NT2/D1 (cell line): ENCODE measurements around the genes CD1B and CFAP45.

DNA sequence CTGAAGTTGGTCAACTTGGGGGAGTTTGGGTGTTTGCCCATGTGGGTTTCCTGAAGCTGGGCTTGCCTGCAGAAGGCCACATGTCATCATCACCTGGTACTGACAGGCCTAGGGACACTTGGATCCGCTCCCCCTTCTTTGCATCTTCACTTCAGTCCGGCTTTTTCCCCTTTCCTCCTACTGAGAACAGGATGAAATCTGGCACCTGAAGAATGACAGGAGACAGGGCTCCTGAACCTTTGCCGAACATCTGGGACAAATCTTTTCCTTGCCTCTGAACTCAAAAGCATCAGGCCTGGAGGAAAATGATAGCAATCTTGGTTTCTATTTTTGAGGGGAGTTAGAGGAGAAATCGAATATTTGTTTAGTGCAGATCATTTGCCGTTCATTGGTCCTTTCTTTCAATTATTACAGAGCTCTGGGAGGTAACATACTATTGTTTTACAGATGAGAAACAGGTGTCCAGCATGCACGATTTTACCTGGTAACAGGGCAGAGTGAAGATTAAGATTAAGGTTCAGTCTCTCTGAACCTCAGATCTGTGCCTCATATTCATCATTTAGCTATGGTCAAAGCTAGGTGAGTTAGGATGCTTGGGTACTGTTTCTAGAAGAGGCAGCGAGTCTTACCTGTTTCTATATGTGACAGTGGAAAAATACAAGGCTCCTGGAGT lies 1.2 kb downstream of the PRCC start:
- RRBS, 2 experiments: no CpG with 5 or more reads among the region's 7 CpGs

DNA sequence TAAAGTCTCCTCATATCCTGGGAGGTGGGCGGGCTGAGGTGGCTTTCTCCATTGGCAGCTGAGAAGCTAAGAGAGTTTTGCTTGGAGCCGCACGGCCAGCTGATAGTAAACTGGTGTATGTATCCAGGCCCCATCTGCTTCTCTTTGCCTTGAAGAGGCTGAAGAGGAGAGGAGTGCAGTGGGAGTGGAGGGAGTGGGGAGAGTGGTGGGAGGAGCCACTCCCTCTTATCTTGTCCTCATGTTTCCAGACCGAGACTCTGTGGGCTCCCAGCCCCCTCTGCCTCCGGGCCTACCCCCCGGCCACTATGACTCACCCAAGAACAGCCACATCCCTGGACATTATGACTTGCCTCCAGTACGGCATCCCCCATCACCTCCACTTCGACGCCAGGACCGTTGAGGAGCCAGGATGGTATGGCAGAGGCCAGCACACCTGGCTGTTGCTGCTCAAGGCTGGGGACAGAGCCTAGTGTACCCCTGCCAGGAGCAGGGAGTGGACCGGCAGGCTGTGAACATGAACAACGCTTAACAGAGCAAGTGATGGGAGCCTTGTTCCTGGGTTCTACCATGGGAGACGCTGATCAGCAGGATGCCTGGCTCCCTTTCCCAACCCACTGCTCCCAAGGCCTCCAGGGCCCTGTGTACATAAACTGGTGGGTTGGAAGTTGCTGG lies 5.9 kb upstream of the LRRC71 start:
- RRBS, 2 experiments: no CpG with 5 or more reads among the region's 13 CpGs

GRCh38 chr1:156936908-156937668 lies 16.7 kb downstream of the LRRC71 start:
- RRBS, 2 experiments: no CpG with 5 or more reads among the region's 16 CpGs

DNA sequence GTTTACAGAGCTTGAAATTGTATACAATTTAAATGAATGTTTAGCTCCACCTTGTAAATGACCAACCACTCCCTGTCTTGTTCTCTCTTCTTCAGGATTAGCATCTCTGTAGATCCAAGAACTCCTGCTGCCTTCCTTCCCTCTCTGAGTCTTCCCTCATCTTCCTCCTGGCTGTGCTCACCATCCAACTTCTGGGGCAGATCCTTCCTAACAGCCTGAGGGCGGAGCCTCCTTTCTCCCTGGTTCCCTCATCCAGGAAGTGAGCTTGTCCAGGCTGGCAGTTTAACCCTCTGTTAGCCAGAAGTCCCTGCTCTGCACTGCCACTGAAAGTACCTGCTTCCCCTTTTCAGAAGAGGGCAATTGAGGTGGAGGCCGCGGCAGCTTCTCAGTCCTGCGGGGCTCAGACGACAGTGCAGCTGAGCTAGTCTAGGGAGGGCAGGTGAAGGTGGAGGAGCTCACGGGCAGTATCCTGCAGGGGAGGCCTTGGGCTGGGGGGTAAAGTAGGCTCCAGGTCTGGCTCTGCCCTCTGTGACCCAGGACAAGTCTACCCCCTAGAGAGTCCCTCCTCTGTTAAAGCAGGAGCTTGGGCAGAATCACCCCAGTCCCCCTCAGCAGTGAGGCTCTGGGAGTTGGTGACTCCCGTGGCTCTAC lies 149.1 kb downstream of the FCRL5 start:
- RRBS, 2 experiments: no CpG with 5 or more reads among the region's 7 CpGs

- RRBS, 2 experiments: no CpG with 5 or more reads among the region's 1 CpG
Measured at GRCh38 chr1:157497960-157498377, 54.3 kb downstream of the FCRL5 start.

DNA sequence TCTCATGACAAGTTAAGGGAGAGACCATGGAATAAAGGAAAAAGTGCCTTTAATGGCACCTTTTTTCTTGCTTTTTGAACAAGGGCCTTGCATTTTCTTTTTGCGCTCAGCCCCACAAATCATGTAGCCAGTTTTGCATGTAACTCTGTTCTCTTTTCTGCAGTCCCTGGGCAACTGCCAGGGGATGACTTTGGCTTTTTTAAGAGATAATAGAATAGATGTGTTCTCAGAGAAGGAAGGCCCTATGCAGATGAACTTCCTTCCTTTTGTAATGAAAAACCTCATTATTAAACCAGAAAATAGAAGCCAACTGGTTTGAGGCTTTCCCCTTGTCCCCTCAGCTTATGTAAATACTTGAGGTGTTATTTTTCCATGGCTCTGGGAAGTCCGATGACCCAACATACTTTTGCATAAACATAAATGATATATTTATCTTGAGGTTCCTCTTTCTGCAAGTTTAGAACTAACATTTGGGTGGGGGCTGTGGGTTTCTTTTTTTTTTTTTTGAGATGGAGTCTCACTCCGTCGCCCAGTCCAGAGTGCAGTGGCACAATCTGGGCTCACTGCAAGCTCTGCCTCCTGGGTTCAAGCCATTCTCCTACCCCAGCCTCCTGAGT lies 14.2 kb upstream of the FCRL5 start:
- RRBS, 2 experiments: no CpG with 5 or more reads among the region's 4 CpGs

- RRBS, 2 experiments: 79 to 94% methylated on average over 13 to 18 of the region's 31 CpGs
Measured at GRCh38 chr1:157978932-157979540, 14.4 kb upstream of the KIRREL1 start.

DNA sequence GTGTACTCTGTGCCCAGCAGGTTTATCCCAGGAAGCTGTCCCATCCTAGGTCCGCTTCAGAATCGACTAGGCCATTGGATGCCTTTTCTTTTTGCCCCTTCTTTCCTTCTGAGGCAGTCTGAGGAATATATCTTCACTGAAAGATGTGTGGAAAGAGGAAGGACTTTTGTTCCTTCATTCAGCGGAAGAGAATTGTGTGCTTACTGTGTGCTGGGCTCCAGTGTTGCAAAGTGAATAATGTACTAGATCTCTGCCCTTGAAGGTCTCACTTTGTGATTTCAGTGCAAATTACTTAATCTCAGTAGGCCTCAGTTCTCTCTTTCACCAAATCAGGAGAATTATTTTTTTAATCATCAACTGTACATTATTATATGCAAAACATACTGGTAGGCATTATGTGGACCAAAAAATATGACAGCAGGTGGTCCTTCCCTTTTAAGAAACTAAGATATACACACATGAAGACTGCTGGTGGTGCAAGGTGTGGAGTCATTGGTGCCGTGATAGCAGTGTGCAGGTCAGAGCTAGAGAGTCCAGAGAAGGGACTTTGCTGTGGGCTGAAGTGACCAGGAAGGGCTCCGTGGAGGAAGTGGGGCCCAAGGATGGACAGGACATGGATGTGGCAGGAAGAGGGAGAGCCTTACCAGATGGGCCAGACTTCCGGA lies 7.7 kb downstream of the KIRREL1 start:
- RRBS, 2 experiments: no CpG with 5 or more reads among the region's 6 CpGs

DNA sequence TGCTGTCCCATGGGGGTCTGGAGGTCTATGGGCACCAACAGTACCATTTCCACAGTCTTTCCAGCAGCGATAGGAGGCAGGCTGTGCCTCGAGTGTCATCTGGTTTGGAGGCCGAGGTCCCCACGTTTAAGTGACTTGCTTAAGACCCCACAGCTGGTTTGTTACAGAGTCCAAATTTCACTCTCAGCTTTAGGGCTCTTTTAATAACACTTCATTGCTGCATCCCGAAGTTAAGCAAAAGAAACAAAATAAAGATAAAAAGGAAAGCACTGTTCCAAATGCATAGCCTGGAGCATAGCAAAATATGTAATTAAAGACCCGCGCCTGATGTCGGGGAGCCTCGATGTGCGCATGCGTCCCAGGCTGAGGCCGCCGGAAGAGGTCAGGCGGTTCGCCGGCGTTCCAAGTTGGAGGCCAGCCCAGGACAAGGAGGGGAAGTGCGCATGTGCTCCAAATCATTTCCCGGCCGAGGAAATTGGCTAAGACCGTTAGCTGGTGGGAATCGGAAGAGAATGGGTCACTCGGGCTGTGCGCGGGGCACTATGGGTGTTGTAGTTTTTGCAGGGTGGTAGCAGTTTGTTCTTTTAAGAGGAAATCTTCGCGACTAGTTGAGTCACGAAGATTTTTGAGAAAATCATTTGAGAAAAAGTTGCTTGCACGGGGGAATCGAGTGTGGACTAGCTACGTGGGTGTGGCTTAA lies 21.4 kb upstream of the SMIM42 start:
- RRBS, 2 experiments: 7 to 11% methylated on average over 4 of the region's 31 CpGs

- RRBS, 2 experiments: no CpG with 5 or more reads among the region's 9 CpGs
Measured at GRCh38 chr1:158177223-158177589, 3.5 kb upstream of the CD1D start.

- RRBS, 2 experiments: no CpG with 5 or more reads among the region's 1 CpG
Measured at GRCh38 chr1:158331431-158331876, at the start of gene CD1B. TSS of gene CD1B (minus strand) at chr1:158331531.

DNA sequence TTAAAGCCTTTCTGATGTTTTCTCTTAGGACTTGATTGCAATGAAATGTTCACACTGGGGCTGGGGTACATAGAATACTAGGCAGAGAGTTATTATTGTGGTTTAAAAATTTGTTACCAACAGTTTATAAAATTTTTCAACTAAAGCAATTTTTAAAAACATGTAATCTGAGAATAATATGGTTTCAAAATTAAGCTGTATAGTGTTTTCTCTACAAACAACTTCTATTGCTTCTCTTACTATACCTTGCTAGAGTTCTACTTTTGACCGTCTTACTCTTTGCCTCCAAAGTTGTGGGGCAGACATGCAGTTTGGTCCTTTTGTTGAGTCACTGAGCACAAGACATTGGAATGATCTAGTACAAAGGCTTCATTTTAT lies 28.6 kb downstream of the OR10J1 start:
- RRBS, 2 experiments: no CpG with 5 or more reads among the region's 1 CpG

DNA sequence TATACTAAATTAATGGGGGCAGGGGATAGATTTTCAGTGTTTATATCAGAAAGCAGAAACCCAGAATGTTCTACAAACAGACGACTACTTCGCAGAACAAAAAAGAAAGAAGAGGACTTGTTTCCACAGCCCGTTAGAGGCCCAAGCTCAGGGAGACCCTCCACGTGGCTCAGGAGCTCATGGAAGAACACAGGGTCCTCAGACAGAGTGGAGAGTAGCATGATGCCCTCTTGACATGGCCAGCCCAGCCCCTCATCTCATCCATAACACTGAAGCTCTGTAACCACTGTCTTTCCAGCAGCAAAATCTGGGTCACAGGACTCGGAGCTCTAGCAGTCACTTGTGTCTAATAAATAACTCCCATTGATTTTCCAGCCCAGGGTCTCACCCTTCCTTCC lies 20.9 kb upstream of the OR10J5 start:
- RRBS, 2 experiments: no CpG with 5 or more reads among the region's 5 CpGs

- RRBS, 2 experiments: no CpG with 5 or more reads among the region's 3 CpGs
Measured at GRCh38 chr1:159588939-159589253, 1.3 kb downstream of the APCS start.

GRCh38 chr1:159854741-159855404 lies 7.6 kb downstream of the VSIG8 start:
- RRBS, 2 experiments: 4 to 29% methylated on average over 17 to 20 of the region's 63 CpGs

- RRBS, 2 experiments: no CpG with 5 or more reads among the region's 6 CpGs
Measured at GRCh38 chr1:159886314-159886897, 13.6 kb downstream of the CFAP45 start.

DNA sequence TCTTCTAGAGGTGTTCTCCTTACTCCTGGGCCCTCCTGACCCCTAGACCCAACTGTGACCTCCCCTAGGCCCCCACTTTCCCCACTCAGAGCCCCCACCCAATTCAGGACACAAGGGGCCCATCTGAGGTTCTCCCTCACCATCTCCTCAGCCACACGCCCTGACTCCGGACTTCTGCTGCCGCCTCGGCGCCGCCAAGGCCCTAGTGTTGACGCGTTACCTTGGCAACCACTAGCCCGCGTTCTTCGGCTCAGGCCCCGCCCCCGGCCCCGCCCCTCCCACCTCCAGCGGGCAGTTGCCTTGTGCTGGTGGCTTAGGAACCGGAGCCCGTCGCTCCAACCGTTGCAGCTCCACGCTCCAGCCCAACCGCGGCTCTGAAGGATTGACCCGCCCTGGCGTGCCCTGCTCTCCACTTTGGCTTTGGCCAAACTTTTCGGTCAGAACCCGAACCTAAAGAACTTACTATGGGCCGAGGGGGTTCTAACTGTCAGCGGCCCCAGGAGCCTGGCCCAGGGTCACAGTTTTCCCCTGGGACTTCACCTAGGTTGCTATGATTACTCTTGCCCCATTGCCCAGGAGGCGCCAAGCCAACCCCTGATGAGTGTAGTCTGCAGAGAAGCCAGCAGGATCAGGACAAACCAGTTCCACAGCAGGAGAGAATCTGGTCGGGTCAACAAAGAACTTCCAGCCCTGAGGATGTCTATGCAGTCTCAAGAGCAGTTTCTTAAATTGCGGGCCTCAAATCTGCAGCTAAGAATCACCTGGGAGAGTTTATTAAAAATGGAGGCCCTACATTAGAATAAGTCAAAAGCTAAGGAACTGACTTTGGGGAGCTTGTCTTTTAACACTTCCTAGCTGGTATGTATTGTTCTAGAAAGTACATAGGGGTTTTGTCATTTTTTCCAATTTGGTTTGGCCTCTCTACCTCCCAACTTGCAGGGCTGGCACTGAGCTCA lies at the start of gene CFAP45:
Gene CFAP45 (minus strand): TSS at position 210 of the 956 bp plus-strand sequence.
- RRBS, 2 experiments: 2% methylated on average over 13 of the region's 31 CpGs

DNA sequence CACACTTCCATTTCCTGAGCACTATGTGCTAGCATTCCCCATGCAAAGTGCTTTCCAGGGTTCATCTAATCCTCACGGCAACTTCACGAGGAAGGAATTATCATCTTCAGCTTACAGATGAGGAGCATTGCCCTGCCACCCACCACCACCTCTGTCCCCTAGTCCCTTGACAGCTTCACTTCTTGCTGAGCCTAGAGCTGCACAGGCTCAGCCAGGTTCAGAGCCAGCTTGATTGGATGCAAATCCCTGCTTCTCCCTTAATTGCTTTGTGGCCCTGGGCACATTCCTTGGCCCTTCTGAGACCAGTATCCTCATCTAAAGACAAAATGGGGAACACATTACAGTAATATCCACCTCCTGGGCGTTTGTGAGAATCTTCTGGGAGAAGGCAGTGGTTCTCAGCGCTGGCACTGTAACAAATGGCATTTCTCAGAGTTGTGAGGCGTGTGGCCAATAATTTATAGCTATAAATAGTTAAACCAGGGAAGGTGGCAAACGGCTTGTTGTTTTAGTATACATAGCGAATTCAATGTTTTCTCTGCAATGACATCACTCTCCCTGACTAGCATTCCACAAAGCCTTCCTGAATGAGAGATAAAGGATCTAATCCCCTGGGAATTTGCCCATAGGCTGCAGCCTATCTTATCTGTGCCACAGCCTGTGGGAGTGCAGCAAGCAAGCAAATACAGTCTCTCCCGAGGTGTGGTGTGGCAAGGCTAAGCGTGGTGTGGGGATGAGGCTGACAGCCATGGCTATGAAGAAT lies 9.3 kb downstream of the TAGLN2 start:
- RRBS, 2 experiments: no CpG with 5 or more reads among the region's 9 CpGs

GRCh38 chr1:159922820-159923115 lies 2.5 kb downstream of the TAGLN2 start:
- RRBS, 2 experiments: no CpG with 5 or more reads among the region's 6 CpGs